ENCODE data around the gene RCOR3.

- RRBS: no CpG with 5 or more reads among the region's 9 CpGs
These were observed 1.3 kb upstream of the G0S2 start for GRCh38 chr1:209673632-209674668.

DNA sequence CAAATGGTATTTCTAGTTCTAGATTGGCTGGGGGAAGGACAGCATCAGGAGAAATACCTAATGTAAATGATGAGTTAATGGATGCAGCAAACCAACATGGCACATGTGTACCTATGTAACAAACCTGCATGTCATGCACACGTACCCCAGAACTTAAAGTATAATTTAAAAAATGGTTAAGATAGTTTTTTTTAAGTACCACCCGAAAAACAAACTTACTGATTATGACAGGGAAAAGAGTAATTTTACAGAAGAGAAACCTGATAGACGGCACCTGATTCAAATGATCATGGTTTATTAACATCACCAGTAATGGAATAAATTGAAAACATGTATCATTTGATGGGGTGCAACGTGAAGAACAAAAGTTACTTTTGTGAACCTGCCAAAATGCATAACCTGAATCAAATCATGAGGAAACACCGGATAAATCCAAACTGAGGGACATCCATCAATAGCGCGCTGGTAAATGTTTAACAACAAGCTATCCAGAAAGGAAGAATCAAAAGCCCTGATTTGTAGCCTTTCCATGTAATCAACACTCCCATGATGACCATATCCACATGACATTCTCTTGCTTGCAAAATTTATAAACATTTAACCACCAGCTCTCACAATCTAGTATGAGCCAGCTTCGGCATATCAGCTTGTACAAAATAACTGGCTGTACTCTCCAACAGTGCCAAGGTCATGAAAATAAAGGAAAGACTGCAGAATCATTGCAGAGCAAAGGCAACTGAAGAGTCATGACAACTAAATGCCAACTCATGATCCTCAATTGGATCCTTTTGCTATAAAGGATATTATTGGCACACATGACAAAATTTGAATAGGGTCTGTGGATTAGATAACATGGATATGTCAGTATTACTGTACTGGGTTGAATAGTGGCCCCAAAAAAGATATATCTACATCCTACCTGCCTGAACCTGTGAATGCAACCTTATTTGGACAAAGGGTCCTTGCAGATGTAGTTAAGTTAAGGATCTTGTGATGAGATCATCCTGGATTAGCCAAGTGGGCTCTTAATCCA, 15.6 kb downstream of the HSD11B1 start:
- RRBS: no CpG with 5 or more reads among the region's 8 CpGs

DNA sequence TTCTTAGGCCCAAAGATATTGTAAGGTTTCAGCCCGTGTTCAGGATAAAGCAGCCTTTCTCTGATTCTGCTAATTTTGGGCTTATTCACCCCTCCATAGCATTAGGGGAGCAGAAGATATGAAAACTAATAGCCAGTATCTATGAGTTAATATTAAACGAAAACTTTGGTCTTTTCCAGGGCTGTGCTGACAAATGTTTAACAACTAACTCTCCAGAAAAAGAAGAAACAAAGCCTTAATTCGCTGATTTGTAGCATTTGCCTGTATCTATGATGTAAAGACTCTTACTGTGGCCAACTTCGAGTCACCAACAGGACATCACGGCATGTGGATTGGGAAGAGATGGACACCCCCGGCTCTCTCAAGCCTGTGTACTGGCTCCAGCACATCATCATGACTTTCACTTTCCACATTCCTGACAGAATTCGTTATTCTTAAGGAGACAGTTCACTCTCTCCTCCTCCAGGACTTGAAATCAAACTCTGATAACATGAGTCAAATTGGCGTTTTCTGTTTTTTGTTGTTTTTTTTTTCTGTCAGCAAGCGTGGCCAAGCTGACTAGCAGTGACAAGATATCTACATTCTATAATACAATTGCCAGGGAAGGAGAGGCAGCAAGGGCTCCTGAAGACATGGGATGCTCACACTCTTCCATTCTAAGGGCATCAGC, 13.5 kb upstream of the TRAF3IP3 start:
- RRBS: no CpG with 5 or more reads among the region's 9 CpGs

GRCh38 chr1:209756461-209757271, 813 bp downstream of the TRAF3IP3 start:
- RRBS: no CpG with 5 or more reads among the region's 5 CpGs

GRCh38 chr1:209775304-209775904, 9.0 kb downstream of the C1orf74 start:
- RRBS: no CpG with 5 or more reads among the region's 2 CpGs

- RRBS: 20% methylated on average over 27 of the region's 65 CpGs
These were observed 36.4 kb upstream of the HHAT start for GRCh38 chr1:210291935-210292990.

DNA sequence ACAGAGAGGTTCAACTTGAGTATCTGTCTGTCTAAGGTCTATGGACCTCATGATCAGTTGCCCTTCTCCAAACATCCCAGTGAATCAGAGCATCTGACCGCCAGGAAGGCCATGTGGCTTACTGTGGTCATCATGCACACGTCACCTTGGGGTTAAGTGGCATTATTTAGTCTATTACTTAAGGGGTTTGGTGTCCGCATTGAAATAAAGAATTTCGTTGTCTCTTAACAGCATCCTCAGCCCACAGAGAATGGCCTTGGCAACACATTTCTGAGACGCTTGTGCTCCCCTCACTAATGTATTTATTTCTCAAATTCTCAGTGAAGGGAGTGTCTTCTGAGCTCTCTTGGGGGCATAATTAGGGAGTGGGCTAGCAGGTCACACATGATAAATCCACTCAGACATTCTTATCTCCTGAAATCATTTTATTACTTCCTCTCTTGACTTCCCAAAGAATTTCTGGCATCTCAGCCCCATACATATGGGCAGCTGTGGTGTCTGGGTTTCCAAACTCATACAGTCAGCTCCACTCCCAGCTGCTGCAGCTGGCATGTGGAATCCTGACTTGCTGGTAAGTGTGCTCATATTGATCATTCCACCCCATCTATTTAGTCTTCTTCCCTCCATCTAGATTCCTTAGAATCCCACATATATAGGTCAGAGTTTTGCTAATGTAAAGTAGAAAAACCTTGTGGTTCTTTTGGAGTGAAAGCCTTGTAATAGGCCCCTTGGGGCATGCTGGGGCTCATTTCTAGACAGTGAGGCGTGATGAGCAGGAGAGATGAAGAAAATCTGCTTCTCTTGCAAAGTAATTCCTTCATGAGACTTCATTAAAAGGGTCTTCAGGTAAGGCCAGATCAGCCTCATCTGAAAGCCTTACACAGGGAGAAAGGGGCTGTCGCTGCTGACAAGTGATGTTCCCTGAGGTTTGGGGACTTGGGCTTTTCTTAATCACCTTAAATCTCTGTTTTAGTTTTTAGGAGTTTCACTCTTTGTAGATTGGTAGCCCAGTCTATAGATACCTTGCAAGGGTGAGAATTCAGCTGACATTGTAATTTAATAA, 110.5 kb downstream of the HHAT start:
- RRBS: no CpG with 5 or more reads among the region's 7 CpGs

GRCh38 chr1:211258615-211259632, at the start of gene RCOR3:
RCOR3 (plus strand) TSS chr1:211259366.
- RRBS: 3% methylated on average over 59 of the region's 101 CpGs

DNA sequence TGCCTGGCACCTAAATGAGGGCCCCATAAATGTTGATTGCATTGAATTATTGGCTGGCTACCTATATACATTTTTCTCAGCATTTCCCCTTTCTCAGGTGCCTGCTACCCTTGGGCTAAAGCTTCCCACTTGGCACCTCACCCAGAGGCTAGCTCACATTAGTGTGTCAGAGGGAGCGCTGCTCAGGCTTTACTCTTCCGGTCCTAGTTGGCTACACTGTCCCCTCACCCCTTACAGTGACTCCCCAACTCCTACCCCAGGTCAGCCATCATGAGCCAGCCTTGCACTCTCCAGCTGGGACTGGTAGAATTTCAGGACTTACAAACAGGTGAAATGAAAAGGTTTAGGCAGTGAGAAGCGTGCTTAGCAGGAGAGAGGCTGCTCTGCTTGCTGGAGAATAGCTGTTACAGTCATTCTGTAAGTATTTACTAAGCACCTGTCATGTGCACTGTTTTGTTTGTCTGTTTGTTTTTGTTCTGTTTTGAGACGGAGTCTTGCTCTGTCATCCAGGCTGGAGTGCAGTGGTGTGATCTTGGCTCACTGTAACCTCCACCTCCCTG, 9.6 kb downstream of the TRAF5 start:
- RRBS: no CpG with 5 or more reads among the region's 4 CpGs

- RRBS: no CpG with 5 or more reads among the region's 2 CpGs
These were observed 19.1 kb downstream of the TRAF5 start for GRCh38 chr1:211345675-211346099.

- RRBS: no CpG with 5 or more reads among the region's 2 CpGs
These were observed 6.8 kb downstream of the RD3 start for GRCh38 chr1:211485223-211485541.

GRCh38 chr1:211538416-211538789, 40.6 kb downstream of the SLC30A1 start:
- RRBS: no CpG with 5 or more reads among the region's 6 CpGs

DNA sequence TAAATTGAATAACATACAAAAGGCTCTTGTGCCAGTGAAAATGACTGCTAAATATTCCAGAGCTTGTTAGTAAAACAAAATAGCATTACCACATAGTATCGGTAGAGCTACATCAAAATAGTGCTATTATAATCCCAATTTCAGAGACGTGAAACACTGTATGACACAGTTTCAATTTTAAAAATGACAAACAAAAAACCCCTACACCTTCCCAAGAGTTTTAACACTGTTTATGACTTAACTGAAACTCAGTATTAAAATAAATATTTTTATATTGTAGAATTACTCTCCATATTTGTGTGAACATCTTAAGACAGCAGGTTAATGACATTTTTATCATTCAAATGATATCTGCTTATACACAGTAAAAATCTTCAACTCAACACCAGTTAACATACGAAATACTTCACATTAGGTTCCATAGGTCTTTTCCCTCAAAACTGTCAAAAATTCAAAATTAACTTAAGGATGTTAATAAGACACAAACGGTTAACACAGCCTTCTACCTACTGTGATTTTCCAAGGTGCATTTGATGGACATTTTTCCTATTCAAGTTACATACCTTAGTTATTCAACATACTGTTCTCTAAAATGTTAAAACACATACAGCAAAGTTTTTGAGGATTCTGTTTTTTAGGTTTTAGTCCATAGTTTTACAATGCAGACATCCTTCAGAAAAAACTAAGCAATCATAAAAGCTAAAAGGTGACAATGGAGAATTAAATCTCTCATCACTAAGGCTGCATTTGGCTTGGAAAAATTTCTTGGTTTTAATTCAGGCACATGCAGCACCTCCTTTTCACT, 6.7 kb downstream of the SLC30A1 start:
- RRBS: no CpG with 5 or more reads among the region's 4 CpGs

- RRBS: no CpG with 5 or more reads among the region's 6 CpGs
These were observed 3.3 kb downstream of the SLC30A1 start for GRCh38 chr1:211575250-211576510.

- RRBS: no CpG with 5 or more reads among the region's 8 CpGs
These were observed 34.4 kb upstream of the SLC30A1 start for GRCh38 chr1:211613140-211613916.

DNA sequence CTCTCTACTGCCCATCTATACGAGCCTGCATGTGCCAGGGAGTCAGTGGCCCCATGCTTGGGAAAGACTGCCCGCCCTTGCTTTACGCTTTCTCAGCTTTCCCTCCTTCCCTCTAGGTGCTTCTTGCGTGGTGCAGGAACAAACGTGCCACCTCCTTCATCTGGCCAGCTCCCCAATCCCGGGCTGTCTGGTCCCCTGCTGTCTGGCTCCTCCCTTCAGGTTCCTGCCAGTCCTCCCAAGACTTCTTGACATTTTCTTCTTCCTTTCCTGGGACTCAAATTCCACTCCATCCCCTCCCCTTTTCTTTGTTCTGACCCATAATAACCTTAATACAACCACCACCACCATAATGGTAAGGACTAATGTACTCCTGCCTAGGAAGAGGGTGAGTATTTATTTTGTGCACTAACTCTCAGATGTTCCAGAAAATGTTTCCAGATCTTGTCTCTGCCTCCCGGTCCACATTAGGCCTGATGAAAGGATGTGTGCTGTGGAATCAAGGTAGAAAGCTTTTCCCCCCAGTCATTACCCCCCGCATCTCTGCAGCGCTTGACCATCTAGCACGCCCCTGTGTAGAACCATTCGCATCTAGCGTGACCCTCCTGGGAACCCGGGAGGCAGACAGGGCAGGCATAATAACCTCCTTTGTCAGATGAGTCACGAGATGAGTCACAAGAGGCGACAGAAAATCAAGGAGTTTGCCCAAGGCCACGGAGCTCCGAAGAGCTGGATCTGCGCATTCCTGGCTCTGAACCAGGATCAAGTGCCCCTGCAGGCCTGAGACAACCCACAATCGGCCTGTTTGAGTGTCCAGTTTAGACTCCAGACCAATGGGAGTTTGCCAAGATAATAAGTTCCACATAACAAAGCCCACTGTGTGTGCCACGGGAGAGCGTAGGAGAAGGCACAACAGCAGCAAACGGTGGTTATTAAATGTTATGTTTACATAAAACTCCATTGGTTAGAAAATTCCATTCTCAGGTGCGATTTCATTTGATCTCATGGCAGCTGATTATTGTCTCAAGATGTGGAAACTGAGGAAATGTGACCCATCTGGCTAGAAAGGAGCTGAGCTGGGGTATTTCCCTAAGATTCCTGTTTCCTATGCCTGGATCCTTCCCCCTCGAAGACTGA, 60.2 kb upstream of the NEK2 start:
- RRBS: no CpG with 5 or more reads among the region's 24 CpGs

DNA sequence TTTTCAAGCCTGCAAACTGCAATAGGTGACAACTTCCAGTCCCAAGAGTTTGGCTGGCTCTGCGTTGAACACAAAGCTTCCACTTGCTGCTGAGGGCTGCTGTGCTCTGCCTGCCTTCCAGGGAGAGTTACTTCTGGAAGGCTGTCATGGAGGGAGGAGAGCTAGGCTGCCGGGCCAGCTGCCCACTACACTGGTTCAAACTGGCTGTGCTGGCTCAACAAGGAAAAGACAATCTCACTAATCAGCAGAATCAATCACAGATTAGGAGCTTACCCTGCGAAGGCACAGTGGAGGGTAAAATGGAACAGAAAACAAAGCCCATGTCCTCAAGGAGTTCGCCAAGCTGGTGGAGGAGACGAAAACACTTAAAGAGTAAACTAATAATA, 46.6 kb upstream of the PPP2R5A start:
- RRBS: no CpG with 5 or more reads among the region's 5 CpGs

GRCh38 chr1:212285991-212286856, 1.0 kb downstream of the PPP2R5A start:
- RRBS: 3% methylated on average over 26 of the region's 58 CpGs

GRCh38 chr1:212328214-212328725, 43.1 kb downstream of the PPP2R5A start:
- RRBS: no CpG with 5 or more reads among the region's 4 CpGs

DNA sequence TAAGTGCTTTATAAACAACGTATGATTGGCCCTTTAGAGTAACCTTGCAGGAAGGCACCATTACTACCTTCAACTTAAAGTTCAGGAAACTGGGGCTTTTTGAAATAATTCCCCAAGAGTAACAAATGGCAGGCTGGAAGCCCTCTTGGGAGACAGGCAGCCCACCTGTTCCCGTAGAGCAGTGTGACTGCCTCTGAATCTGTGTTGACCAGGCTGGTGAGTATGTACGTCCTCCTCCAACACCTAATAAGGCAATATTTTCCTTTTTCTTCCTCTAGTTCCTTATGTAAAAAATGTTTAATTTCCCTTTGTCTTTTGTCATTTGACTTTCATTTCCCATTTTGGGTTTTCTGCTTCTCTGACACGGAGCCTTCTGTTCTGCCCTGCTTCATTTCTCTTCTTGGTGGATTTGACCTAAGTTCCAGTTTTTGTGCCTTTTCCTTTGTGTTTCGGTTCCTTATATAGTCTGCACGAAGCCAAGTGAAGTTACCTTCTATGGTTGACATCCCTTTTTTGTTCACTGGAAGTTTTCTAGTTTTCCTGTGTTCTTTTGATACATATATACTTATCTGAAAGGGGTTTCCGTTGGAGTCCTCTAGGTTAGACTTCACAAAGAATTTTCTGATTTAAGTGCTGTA, 65.8 kb upstream of the ATF3 start:
- RRBS: no CpG with 5 or more reads among the region's 7 CpGs